Measurements from ENCODE around the genes GFRA1, CCDC172, HSPA12A and NANOS1.

DNA sequence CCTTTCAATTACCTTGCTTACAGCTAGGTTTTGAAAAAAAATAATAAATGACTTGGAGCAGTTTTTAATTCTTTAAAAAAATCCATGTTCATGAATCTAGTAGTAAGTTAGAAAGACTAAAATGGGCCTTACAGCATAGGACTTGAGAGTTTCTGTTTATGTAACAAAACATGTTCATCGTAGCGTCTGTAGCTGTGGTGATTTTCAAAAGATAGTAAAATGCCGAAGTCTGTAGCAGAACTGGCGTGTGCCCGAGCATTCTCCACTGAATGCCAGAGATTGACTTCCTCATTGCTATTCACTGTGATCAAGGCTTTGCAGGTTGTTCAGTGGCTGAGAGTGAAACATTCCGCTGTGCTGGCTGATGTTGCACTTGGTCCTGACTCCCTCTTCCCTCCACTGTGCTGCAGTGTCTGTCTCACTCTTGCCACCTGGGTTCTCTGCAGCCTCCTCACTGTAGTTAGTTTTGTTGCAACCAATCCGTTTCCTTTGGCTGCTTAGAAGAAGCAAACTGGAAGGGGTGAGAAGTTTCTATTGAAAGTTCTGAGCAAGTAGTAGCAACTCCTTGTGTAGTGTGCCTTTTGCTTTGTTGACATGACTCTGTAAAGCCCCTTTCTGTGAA lies 37.6 kb downstream of the FHIP2A start:
- RRBS = no CpG with 5 or more reads among the region's 7 CpGs

DNA sequence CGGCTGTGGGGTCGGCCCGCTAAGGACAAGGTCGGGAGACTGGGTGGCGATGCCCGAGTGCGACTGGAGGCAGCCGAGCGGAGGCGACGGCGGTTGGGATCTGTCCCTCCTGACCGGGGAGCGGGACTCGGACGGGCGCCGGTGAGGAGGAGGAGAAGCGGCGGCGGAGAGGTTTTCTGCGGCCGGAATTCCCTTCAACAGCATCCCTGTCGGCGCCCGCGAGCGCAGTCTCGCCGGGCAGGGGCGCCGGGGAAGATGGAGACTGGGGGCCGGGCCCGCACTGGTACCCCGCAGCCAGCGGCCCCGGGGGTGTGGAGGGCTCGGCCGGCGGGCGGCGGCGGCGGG lies 303 bp downstream of the ATRNL1 start:
- RRBS = 2% methylated on average over 8 of the region's 44 CpGs

GRCh38 chr10:116272489-116273283 lies at the start of gene GFRA1:
TSS of gene GFRA1 (minus strand) at chr10:116273206.
- RRBS = 1% methylated on average over 33 of the region's 71 CpGs

GRCh38 chr10:116324231-116324627 lies at the start of gene CCDC172:
TSS of gene CCDC172 (plus strand) at chr10:116324448.
- RRBS = no CpG with 5 or more reads among the region's 9 CpGs

DNA sequence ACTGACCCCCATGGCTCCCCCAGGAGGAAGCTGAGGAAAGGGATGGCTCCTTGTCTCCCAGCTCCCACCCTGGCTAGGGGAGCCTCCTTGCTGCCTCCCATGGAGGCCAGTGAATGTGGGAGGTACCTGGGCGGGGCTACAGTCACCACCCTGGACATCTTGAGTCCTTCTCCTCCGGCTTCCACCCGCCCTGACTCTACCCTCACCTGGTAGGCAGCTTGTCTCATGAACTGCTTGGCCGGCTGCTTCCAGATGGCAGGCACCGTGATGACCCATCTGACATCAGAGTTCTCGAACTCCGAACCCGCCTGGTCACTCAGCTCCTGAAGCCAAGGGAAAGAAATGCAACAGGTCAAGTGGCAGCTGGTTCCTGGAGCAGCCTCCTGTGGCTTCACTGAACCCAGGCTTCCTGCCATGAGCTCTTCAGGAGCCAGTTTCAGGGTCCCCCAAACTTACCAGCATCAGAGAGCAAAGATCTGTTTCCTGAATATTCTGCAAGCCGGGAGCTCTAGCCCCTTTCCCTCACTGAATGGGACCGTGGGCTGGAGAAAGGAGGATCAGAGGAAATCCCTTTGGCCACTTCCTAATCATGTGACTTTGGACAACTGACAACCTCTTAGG lies 22.5 kb upstream of the C10orf82 start:
- RRBS = 87% methylated on average over 3 of the region's 10 CpGs

DNA sequence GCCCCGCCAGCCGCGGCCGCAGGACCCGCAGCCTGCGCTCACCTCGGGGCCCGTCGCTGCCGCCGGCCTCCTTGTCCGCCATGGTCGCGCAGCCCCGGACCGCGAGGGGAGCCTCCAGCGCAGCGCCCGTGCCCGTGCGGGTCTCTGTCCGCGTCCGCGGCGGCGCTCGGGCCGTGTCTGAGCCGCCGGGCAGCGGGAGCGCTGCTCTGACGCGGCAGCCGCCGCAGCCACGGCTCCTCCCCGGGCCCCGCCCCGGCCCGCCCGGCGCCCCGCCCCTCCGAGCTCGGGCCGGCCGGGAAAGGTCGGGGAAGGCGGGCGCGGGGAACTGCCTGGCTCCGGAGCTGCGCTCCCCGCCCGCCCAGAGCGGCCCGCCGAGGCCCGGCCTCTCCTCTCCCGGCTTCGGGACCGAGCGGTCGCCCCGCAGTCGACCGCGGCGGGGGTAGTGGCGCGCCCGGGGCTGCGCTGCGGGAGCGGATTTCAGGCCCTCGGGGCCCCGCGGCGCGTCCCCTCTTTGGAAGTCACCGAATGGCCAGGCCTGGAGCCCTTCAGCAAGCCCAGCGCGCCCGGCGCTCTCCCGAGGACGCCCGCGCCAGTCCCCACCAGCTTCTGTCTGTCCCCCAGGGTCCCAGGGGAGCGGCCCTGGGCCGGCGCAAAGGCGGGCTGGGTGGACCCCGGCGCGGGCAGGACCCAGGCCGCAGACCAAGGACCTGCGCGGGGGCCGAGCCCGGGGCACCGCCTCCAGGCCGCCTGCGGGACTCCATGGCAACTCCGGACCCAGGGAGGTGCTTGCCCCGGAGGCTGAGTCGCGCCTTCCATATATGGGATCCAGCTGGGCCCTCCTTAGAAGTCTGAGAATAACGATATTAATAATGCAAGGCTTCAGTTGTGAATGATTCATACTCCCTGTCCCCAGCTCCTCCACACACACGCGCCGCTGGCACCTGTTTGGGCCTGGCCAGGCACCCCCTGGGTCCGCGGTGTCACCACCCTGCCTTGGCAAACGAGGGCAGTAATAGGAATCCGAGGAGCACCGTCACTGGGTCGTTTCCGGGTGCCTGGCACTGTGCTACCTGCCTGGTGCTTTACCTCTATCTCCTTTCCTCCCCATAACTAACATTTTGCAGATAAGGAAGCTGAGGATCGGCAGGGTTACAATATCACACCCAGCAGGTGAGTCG lies at the start of gene HSPA12A:
HSPA12A (minus strand) TSS at position 179 of the 1,178 bp plus-strand sequence.
- RRBS = under 1% methylated on average over 68 of the region's 124 CpGs

DNA sequence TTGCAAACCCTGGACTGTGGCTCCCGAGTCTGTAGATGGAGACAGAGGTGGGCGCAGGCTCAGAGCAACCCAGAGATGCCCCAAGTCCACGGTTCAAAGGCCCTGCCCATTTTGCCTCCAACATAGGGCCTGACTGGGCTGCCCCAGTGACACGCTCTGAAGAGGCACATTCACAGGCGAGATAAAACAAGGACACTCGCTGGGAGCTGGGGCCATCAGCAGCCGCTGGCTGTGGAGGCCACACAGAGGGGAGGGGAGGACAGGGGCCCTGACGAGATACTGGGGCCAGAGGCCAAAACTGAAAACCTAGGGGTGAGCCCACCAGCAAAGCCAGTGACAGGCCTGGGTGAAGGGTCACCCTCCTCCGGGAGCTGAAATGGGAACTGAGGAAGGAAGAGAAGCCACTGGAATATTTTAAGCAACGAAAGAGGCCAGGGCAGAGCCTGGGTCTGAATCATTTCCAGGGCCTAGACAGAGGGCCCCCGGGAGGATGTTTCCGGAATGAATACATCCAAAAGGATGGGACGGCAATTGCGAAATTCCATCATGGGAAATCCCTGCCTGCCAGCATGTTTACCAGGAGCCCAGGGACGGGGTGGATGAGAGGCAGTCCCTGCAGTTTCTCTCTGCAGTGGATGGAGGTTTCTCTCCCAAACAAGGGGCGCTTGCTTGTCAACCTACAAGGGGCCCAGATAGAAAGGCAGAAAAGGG lies 28.9 kb upstream of the HSPA12A start:
- RRBS = no CpG with 5 or more reads among the region's 16 CpGs

GRCh38 chr10:117003159-117003825 lies 1.7 kb downstream of the SHTN1 start:
- RRBS = no CpG with 5 or more reads among the region's 8 CpGs

GRCh38 chr10:117174812-117175703 lies 22.2 kb upstream of the KCNK18 start:
- RRBS = no CpG with 5 or more reads among the region's 48 CpGs

DNA sequence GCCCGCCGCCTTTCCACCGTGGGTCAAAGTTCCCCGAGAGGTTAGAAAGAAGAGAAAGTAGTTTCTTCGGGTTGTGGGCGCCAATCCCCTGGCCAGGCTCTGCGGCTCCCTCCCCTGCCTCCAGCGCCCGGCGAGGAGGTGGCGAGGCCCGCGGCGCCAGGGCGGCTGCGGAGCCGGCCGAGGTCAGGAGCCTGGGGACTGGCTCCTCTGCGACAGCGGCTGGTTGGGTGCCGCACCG lies 2.6 kb downstream of the EMX2 start:
- RRBS = 11% methylated on average over 14 of the region's 22 CpGs

DNA sequence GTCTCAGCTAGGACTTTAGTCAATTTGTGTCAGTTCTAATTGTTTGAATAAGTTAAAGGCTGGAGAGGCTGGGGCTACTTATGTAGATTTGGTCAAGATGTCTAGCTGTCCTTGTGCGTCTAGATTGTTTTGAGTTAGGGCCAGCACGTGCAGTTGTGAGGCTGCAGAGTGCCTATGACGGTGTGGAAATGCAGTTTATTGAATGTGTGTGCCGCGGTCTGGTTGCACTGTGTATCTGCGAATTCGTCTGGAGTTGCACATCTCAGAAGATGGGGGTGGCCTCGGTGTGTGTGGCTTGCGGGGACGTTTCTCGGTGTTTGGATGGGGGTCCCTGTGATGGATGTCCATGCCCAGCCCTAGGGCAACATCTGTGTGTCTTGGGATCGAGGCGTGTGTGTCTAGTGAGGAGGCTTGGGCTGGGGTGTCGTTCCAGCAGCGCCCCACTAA lies 10.2 kb downstream of the EMX2 start:
- RRBS = no CpG with 5 or more reads among the region's 15 CpGs

GRCh38 chr10:117554200-117554710 lies 11.7 kb downstream of the EMX2 start:
- RRBS = no CpG with 5 or more reads among the region's 13 CpGs

GRCh38 chr10:117719353-117719671 lies 176.8 kb downstream of the EMX2 start:
- RRBS = no CpG with 5 or more reads among the region's 2 CpGs

- RRBS = no CpG with 5 or more reads among the region's 8 CpGs
Observed at GRCh38 chr10:118269494-118269976, 72.6 kb downstream of the FAM204A start.

DNA sequence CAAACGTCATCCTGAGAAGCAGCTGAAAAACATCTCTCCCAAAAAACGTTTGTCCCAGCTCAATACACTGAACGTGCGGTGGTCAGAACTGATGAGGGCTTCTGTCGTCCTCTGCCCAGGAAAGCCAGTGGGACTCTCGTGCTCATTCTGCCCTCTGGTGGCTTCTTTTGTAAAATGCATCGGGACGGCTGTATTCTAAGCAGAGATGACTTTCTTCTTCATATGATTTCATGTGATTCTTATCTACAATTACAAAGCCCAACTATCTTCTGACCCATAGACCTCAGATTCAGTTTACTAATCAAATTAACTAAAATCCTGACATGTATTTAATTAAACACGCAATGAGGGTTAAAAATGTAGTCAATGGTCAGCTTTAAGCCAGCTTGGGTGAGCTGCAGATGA lies 117.5 kb upstream of the FAM204A start:
- RRBS = no CpG with 5 or more reads among the region's 9 CpGs

DNA sequence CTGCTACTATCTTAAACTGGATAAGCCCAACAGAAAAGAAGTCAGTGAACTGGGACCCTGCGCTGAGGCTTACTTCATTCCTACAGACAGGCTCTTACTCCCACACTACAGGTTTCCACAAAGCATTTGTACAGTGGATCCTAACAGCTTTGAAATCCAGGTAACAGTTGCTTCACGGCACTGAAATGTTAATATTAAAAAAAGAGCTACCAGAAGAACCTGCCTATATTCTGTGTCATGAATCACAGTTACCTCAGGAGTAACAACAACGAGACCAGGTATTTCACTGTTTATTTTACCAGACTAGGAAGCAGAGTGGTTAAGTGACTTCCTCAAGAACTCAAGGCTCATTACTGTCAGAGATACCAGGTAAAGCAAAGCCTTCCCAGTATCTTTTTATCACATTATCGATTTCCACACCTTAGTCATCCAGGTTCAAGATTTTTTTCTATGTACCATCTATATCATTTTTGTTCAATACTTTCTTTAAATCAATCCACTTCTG lies 23.7 kb downstream of the CACUL1 start:
- RRBS = no CpG with 5 or more reads among the region's 4 CpGs

DNA sequence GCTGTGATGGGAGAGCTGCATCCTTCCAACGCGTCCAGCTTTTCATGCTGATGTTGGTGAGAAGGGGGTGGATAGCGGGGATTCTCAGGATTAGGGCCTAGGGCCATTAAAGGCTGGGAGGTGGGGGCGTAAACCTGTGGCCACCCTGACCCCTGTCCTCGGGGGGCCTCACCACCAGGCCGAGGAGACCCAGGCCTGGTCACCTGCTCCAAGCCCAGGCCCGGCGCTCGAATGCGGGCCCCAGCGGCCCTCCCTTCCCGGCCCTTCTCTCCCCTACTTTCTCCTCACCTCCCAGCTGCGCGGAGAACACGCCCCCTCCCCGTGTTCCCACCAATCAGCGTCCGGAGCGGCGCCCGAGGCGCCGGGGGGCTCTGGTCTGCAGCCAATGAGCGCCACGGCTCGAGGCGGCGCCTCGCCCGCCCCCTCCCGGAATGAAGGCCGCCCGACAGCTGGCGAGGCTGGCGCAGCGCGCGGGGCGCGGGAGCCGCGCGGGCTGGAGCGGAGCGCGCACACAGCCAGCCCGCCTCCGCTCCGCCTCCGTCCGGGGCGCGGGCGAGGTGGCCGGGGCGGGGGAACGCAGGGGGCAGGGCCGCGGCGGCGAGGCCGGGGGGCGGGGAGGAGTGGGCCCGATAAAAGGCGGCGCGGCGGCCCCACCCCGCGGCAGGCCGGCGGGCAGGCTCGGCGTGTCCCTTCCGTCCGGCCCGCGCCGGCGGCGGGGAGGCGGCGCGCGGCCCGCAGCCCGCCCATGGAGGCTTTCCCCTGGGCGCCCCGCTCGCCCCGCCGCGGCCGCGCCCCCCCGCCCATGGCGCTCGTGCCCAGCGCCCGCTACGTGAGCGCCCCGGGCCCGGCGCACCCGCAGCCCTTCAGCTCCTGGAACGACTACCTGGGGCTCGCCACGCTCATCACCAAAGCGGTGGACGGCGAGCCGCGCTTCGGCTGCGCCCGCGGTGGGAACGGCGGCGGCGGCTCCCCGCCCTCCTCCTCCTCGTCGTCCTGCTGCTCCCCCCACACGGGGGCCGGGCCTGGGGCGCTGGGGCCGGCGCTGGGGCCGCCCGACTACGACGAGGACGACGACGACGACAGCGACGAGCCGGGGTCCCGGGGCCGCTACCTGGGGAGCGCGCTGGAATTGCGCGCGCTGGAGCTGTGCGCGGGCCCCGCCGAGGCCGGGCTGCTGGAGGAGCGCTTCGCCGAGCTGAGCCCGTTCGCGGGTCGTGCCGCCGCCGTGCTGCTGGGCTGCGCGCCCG lies at the start of gene NANOS1:
NANOS1 (plus strand) TSS at position 658 of the 1,247 bp plus-strand sequence.
- RRBS = 1% methylated on average over 56 of the region's 166 CpGs

DNA sequence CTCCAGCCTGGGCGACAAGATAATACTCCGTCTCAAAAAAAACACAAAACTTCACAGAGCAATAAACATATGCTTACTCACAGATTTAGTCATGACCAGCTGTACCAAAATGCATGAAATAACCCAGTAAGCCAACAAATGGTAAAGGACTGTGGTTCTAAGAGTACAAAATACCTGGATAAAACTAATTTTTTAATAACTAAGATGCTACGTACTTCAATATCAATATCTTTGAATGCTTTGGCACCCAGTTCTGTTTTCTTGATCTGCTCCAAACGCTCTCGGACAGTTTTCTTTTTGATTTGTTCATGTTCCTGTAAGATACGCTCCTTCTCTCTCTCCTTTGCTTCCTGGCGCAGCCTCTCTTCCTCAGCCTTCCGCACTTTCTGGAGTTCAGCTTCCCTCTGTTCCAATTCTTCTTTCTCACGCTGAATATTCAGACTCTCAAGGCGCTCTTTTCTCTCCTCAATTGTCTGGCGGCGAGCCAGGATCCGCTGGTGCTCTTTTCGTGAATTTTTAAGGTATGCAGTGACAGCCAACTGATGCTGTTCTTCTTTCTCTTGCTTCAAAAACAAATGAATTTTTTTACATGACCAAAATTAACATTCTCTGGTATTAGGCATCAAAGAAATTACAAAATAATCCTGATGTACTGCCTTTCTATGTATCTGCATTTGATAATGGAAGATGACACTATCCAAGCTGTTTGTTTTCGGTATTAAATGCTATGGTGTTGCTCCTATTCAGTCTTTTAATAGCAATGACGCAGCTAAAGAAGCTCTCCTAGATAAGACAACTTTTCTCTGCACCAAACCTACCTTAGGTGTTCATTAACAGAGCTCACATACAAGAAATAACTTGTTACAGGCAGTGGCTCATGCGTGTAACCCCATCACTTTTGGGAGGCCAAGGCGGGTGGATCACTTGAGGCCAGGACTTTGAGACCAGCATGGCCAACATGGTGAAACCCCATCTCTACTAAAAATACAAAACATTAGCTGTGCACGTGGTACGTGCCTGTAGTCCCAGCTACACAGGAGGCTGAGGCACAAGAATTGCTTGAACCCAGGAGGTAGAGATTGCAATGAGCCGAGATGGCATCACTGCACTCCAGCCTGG lies 22.5 kb downstream of the EIF3A start:
- RRBS = no CpG with 5 or more reads among the region's 21 CpGs

GRCh38 chr10:119059591-119060298 lies 20.9 kb downstream of the EIF3A start:
- RRBS = no CpG with 5 or more reads among the region's 6 CpGs